Spinal cord (tissue), 3 donors: ENCODE measurements around the gene IRX4.

- PRO-cap: no peak
- RAMPAGE, long total RNA: no peak
These were observed 18.0 kb upstream of the SLC6A19 start for GRCh38 chr5:1183230-1183886.

DNA sequence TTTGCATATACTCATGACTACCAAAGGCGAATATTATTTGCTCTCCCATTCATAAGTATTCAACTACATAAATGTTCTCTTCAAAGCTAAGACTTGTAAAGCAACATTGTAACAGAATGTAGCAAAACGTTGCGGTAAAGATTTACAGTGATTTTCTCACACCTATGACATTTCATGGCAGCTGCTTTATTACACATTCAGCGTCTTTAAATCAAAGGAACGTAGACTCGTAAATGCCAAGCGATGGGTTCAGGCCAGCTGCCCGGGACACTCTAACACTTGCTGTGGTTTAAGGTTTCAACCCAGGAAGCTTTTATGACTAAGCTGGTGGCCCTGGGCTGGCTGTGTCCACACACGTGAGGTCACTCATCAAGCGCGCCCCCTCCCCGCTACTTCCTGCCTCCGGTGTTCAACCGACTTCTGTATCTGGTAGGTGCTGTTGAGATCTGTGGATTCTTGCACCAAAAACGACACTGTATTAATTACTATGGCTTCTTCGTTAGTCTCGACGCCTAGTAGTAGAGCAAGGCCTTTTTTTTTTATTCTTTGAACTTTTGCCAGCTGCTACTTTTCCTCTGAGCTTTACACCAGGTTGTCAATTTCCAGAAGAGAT lies 2.5 kb downstream of the SLC6A18 start:
- PRO-cap: no peak
- RAMPAGE, long total RNA: no peak

- PRO-cap: no peak
- RAMPAGE, long total RNA: no peak
These were observed 9.9 kb downstream of the CLPTM1L start for GRCh38 chr5:1334953-1335399.

DNA sequence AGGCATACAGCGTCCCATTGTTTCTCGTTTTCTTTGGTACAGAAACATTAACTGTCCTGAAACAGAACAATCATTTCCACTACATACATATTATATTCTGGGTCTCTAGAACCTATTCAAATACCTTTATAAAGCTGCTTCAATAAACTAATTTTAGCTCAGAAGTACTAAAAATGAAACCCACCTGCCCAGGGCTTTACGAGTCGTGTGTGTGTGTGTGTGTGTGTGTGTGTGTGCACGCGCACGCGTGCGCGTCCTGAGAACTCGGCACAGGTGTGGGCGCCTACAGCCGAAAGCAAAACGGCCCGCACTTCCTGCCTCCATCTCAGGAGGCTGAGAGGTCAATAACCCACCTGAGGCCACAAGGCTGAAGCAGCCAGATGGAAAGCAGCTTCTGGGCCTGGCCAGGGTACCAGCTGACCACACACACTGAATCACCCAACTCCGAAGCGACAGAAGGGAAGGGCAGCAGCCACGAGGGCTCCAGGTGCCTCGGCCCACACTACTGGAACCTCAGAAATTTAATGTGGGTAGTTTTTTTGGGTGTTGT lies 3.0 kb downstream of the CLPTM1L start:
- PRO-cap: no peak
- RAMPAGE, long total RNA: no peak

DNA sequence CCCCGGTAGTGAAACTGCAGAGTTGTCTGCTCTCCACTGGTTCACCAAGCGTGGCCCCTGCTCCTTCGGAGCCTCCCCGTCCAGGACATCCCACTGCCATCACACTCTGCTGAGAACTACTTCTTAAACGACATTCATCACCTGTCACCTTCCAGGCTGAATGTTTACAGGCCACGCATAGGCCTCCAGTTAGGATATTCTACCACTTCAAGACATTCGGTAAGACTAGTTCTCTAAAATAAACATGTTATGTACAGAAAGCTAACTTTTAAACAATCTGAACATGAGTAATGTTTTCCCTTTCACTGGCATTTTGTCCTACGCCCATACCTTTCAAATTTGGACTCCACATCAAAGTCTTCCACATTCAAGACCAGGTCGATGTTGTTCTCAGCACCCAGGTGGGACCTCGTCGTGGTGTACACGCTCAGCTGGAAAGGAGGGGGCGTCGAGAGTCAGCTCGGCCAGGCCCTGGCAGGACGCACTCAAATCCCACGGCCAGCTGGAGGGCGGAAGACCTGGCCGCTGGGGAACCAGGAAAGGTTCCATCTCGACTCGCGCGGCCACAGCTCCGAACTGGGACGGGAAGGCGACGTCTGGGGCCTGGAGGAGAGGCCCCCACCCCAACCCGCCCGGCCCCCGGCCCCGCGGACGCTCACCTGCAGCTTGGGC lies 742 bp downstream of the CLPTM1L start:
- PRO-cap: no peak
- RAMPAGE, long total RNA: no peak

DNA sequence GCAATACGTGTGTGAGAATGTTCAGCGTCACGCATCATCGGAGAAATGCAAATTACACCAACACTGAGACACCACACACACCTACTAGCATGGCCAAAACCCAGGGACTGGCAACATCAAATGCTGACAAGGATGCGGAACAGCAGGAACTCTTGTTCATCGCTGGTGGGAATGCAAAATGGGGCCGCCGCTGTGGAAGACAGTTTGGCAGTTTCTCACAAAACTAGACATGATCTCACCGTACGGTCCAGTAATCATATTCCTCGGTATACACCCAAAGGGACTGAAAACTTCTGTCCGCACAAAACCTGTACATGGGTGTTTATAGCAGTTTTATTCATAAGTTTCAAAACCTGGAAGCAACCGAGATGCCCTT lies 21.7 kb upstream of the CLPTM1L start:
- PRO-cap: no peak
- RAMPAGE, long total RNA: no peak

GRCh38 chr5:1481269-1481626 lies 36.0 kb upstream of the SLC6A3 start:
- PRO-cap: no peak
- RAMPAGE, long total RNA: no peak

GRCh38 chr5:1484956-1485365 lies 38.8 kb downstream of the LPCAT1 start:
- PRO-cap: no peak
- RAMPAGE, long total RNA: no peak

DNA sequence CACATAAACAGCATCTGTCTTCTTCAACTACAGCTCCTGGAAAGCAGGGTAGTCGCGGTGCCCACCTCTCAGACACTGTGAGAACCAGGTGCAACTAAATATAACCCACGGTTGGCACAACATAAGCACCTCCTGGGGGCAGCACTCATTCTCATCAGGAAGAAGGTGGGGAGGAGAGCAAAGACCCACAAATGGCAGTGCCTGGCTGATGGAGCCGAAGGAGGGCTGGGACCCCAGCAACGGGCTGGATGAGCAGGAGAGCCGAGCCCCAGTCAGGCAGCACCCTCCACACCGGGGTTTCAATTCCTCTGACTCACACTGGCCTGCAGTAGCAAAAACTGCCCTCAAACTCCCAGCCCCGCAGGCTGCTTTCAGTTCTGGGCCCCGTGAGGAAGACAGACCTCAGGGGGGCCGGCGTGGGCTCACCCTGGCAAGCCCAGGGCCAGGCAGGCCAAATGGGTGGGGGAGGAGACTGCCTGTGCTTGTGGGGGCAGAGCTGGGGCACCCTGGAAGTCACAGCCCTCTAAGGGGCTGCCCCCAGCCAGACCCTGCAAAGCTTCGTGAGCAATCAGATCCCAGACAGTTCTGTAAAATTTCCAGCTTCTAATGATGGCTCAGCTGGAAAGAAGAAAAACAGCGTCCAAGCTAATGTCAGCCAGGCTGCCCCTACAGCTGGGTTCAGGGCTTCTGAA lies 34.9 kb downstream of the LPCAT1 start:
- PRO-cap: no peak
- RAMPAGE, long total RNA: no peak

DNA sequence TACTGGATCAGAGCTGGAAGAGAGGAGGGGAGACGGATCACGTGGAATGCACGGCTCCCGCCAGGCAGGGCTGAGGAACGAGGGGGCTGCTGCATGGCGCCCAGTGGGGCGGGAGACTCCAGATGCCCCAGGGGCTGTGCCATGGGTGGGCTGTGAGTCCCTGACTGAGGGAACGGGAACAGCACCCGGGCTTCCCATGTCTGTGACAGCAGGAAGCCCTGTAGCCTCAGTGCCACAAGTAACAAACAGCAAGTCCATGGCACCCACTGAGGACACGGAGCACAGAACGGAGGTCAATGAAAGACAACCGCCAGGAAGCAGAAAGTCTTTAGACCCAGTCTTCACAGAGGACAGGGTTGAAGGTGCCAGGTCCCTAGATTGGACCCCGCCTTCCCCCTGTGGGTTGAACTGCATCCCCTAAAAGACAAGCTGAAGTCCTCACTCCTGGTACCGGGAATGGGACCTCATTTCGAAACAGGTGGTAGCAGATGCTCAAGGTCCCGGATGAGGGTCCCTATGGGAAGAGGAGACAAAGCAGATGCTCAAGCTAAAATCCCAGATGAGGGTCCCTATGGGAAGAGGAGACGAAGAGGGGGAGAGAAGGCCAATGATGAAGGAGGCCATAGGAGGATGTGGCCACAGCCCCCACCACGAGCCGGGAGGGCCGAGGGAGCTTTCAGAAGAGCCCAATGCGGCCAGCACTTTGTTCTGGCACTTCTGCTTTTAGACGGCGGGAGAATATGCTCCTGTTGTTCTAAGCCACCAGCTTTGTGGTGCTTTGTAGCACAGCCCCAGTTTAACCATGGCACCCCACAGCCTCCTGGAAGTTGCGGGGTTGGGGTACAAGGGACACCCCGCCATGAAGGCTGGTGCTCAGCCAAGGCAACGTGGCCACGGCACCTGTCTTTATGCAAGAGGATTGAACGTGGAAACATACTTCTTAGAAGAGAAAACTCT lies 33.6 kb downstream of the LPCAT1 start:
- PRO-cap: no peak
- RAMPAGE, long total RNA: no peak

DNA sequence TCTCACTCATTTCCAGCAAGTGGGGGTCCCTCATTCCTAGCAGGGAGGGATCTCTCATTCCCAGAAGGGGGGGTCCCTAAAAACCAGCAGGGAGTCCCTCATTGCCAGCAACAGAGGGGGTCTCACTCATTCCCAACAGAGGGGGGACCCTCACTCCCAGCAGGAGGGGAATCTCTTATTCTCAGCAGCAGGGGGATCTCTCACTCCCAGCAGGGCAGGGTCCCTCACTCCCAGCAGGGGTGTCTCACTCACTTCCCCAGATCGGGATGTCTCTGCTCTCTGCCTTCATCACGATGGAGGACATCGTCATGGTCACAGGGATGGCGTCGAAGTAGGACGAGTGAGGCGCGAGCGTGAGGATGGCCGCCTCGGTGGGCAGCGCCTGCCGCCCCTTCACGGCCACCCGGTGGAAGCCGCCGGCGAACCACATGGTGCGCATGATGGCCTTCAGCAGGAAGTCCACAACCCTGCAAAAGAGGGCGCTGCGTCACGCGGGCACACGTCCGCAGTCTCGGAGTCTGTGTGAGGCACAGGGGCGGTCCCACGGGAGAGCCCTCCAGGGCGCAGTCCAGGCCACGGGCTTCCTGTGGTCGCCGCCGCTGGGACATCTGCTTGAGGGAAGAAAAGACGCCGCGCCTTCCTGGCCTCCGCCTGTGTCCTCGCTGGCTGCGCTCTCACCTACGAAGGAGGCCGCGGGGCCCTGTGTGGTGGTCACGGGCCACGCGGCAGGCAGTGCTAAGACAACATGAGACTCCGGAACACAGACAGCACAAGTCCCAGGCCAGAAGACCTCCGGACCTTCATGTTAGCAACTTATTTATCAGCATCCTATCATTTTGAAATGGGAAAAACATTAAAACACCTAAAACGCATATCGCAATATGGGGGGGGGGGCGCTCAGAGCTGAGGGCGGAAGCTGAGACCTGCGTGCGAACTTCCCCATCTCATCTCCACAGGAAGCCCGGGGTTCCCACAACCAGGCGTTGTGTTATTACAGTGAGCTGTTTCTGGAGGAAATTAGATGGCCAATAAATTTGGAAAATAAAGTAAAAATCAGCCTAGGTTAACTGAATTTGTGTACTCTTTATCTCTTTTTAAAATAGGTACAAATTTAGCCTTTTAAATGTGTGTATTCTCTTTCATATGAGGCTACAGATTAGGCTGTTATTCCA lies 28.9 kb downstream of the LPCAT1 start:
- PRO-cap: no peak
- RAMPAGE, long total RNA: no peak

DNA sequence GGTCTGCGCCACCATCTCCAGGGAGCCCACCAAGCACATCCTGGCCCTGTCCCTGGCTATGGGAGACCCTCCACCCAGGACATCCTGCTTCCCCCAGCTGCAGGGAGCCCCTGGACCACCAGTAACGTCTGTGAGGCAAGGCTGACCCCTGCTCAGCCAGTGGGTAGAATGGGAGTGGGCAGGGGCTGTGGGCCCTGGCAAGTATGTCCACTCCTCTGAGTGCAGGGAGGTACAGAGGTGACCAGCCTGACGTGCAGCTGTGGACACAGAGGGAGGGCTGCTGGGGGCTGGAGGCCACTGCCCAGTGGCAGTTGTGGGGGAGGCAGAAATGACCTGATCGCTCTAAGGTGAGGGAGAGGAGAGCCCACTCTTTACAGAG lies 8.0 kb downstream of the LPCAT1 start:
- PRO-cap: no peak
- RAMPAGE, long total RNA: no peak

- PRO-cap: no peak
- RAMPAGE, long total RNA: no peak
These were observed 5.9 kb downstream of the LPCAT1 start for GRCh38 chr5:1517880-1518162.

DNA sequence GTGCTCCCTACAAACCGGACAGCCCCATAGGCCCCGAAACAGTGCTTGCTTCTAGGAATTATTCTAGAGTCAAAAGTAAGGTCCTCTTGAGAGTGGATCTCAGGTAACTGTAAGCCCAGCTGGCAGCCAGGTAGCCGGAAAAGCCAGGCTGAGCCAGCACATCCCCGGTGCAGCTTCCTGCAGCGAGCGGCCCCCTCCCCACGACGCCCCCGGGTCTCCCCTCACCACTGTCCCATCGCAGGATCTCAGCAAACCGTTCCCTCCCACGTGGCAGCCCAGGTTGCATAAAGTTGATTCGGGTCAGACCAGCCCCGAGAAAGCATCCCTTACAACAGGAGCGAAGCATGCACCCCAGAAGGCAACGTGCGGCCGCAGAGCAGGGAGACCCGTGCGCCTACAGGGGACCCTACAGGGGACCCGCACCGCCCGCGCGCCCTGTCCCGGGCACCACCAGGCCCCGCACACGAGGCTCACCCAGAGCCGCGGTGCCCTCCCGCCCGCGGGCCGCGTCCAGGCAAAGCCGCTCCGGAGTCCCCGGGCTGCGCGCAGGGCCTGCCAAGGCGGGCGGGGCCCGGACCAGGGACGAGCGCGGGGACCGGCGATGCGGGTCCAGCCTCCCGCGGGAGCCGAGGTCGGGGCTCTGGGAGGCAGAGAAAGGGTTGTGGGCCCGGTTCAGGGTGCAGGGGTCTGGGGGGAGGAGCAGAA lies 880 bp downstream of the LPCAT1 start:
- PRO-cap: no peak
- RAMPAGE, long total RNA: no peak

DNA sequence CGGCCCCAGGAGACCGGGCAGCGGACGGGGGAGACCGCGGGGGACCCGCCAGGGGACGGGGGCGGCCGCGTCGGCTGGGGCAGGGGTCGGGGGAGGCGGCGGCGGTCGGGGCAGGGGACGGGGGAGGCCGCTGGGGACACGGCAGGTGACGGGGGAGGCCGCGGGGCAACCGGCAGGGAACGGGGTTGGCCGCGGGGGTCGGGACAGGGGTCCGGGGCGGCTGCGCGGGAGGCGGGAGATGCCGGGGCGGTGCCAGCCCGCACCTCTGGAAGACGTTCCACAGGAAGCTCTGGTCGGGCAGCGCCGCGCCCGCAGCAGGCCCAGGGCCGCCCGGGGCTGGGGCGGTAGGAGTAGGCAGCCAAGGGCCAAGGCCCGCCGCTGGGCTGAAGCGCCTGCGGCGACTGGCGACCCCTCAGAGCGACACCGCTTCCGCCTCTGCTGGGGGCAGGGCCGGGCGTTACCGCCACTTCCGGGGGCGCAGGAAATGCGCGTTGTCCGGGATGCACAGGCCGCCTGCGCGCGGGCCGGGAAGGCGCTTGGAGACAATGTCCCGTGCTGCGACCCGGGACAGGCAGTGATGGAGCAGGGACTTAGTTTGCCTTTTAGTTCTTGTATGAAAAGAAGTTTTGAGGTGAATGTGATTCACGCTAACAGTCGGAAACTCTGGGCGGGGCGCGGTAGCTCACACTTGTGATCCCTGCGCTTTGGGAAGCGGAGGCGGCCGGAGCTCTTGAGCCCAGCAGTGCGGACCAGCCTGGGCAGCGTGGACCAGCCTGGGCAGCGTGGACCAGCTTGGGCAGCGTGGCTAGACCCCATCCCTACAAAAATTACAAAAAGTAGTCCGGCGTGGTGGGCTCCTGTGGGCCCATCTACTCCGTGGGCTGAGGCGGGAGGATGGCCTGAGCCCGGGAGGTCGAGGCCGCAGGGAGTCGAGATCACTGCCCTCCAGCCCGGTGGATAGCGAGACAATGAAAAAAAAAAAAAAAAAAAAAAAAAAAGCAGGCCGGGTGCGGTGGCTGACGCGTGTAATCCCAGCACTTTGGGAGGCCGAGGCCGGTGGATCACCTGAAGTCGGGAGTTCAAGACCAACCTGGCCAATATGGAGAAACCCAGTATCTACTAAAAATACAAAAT lies 110.2 kb upstream of the LPCAT1 start:
- PRO-cap: no peak
- RAMPAGE, long total RNA: no peak

GRCh38 chr5:1801559-1801884 lies 315 bp downstream of the NDUFS6 start:
- PRO-cap: no peak
- RAMPAGE, long total RNA: no peak

DNA sequence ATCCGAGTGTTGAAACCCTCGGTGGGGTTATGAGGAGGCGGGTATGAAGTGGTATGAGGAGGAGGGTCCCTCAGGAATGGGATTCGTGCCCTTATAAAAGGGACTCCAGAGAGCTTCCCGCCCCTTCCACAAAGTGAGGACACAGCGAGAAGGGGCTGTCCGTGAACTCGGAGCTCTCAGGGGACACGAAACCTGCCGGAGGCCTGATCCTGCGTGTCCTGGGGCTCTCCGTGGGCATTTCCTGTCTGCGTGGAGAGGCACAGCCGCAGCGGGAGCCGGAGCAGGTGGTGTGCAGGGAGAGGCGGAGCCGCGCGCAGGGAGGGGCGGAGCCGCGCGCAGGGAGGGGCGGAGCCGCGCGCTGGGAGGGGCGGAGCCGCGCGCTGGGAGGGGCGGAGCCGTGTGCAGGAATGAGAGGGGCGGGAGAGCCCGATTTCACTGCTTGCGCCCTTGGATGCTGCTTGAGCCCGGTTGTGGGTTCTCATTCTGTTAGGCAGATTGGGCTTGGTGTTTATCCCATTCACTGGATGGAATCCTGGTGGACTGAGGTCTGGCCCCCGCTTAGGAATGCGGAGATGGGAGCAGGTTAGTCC lies 26.6 kb downstream of the NDUFS6 start:
- PRO-cap: no peak
- RAMPAGE, long total RNA: no peak

DNA sequence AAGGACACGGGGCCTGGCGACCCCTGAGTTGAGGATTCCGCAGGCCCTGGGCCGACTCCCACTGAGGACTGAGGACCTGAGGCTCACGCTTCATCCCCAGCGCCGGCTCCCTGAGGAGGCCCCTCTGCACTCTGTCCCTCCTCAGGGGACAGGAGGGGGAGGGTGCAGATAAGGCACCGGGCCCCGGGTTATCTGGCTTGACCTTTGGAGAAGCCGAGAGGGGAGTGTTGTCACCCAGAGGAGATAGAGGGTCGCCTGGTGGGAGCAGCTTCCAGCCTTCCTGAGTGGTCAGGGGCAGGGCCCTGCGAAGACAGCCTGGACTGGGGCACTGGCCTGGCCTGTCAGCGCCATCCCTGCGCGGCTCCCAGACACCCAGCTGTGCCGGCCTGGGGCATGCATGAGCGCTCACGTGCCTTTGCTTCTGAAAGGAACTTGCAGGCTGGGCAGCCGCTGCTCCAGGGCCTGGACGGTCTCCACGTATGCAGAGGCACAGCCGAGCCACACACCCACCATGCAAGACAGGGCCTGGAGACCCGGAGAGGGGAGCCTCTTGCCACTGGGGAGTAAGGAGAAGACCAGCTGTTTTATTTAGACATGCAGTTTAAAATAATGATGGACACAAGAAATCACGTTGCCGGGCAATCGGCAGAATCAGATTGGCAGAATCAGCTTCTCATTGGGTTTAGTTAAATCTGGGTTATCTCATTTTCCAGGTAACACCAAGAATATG lies 40.0 kb downstream of the NDUFS6 start:
- PRO-cap: no peak
- RAMPAGE, long total RNA: no peak

DNA sequence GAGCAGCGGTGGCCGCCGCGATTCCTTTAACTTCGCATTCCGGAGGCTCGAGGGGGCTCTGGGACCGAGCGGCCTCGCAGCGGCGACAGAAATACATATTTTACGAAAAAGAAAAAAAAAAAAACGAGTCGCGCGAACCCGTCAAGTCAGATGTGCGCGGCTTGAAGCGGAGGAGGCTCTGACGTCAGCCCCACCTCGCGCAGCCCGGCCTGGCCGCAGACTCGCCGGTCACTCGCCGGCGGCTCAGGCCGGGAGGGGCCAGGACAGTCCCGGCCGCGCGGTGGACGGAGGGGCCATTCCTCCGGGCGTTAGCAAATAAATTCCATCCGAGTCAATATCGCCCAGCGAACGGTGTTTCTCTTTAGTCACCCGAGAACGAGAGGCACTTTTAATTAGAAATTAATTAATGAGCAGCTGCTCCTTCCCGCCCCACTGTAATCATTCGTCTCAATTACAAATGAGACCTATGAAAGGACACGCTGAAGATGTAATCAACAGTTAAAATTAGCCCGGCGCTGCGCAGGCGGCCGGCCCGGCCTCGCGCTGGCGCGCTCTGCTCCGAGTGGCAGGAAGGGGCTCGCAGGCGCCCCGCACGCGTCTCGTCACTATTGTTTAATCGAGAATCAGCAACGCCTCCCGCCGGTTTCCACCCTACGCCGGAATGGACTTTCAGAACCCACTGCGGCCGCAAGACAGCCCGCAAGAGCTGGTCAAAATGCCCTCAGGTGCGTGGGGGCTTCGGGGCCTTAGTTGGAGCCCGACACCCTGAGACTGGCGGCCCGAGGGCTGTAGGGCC lies at the start of gene IRX4:
IRX4 (minus strand) TSS at position 104 of the 796 bp plus-strand sequence.
- PRO-cap: no peak
- RAMPAGE, long total RNA: no peak

DNA sequence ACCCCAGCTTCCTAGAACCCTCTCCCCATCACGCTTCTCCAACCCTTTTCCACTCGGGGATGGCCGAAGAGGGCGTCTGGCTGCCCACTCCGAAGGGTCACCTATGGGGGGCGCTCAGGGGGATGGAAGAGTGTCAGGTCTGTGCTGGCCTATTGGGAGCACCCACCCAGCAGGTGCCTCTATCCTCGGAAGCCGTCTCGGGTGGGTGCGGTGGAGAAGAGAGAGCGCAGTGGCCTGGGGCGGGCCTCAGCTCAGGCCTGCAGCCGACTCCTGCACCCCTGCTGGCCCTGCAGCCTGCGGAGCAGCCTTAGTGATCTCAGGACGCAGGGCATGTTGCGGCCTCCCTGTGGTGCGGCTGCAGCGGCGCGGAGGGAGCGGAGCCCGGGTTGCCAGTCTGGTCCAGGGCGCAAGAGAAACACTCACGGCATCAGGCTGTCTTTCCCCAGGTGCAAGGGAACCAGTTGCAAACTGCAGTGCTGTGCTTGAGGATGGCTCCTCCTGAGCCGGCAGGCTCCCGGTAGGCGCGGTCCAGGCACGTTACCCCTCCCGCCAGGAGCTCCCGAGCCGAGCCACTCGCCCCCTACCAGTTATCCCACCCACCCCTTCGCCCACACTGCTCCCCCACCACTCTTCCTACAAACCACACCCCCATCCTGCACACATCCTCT lies 1.5 kb upstream of the IRX2 start:
- PRO-cap: no peak
- RAMPAGE, long total RNA: no peak